Parotid gland (tissue), 1 donor: Measurements from ENCODE around the genes XKR3, SLC25A18, BCL2L13 and DGCR2.

- PRO-cap: no peak
These were observed 2925.4 kb upstream of the OR11H1 start for GRCh38 chr22:12602671-12602959.

GRCh38 chr22:16601605-16602786, 9.4 kb upstream of the CCT8L2 start:
- PRO-cap: bidirectional peak, plus-strand start at chr22:16601950, minus-strand start at chr22:16601888

DNA sequence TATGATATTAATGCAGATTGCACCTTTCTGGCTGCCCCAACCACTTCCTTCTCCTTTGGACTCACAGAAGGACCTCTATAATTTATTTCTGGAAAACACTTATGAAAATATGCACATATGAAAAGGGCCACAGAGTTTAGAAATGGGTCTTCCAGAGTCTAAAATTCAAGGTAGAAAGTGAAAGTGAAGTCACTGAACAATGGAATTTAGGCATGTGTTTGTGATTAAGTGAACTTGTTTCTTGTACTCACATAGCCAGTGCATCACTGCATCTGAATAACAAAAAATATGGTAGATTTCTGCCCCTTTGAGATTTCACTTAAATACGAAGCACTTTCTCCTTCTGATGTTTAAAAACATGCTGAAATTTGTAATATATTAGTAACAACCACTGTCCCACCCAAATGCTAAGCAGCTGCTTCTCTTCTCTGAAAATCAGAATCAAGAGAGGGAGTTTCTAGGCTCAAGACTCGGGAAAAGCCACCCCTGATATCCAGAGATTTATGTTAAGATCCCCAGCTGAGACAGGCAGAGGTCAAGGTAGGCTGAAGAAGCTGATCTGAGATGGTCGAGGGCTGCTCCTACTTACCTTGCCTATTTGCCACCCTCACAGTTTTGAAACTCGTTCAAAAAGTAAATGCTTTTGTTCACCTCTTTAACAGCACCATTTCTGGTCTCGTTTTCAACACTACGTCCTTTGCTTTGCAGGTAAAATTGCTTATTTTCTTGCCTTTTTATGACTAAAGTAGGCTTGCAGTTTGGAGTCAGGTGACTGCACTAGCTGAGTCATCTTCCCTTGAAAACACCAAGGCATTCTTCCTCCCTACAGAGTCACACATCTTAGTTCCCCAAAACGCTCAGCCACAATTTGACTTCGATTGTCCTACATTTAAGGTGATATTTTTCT, at the start of gene XKR3:
TSS of gene XKR3 (minus strand) at position 710 of the 907 bp plus-strand sequence.
- PRO-cap: no peak

GRCh38 chr22:17113572-17113957, 7.6 kb downstream of the TMEM121B start:
- PRO-cap: no peak

DNA sequence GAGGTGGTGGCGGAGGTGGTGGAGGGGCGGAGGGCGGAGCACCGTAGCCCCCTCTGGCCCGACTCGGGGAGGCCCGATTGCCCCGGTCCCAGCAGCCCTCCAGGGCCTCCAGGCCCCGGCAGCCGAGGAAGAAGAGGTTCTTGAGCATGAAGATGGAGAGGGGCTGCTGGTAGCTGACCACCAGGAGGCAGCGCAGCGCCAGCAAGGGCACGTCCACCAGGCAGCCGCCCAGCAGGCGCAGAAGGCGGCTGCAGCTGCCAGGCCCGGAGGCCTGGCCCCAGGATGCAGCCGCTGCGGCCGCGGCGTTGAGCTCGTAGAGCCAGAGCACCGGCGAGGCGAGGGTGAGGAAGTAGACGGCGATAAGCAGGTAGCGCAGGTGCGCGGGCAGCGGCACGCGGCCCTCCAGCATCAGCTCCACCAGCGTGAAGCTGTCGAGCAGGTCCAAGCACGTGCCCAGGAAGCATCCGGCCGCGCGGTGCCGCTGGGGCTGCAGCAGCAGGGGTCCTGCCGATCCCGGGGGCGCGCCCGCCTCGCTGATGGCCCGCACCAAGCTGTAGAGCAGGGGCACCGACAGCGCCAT, 1.6 kb downstream of the TMEM121B start:
- PRO-cap: no peak

DNA sequence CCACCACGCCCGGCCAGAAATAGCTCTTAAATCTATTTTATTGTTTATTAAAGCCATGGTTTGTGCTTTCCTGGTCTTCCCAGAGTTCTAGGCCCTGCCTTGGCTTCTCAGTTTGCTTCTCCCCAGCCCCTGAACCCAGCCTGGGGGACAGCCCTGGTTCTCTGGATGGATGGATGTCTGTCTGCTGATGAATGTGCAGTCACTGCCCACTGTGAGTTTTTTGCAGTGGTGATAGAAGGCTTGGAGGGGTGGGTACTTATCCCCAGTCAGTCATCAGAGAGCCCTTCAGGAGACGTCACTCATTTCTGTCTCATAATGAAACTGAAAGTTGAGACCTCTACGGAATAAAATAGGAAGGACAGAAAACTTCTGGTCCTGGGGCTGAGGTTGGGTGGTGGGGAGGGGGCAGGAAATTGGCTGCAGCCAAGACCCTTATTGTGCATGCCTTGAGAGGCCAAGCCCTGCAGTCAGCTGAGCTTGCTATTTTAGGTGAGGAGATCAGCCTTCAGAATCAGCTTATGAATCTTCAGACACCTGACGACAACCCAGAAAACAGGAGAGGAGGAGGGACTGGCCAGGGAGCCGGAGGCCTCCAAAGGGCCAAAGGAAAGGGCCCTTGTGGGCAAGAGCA, 17.7 kb upstream of the ADA2 start:
- PRO-cap: unidirectional peak, plus-strand start at position 342 of the sequence

DNA sequence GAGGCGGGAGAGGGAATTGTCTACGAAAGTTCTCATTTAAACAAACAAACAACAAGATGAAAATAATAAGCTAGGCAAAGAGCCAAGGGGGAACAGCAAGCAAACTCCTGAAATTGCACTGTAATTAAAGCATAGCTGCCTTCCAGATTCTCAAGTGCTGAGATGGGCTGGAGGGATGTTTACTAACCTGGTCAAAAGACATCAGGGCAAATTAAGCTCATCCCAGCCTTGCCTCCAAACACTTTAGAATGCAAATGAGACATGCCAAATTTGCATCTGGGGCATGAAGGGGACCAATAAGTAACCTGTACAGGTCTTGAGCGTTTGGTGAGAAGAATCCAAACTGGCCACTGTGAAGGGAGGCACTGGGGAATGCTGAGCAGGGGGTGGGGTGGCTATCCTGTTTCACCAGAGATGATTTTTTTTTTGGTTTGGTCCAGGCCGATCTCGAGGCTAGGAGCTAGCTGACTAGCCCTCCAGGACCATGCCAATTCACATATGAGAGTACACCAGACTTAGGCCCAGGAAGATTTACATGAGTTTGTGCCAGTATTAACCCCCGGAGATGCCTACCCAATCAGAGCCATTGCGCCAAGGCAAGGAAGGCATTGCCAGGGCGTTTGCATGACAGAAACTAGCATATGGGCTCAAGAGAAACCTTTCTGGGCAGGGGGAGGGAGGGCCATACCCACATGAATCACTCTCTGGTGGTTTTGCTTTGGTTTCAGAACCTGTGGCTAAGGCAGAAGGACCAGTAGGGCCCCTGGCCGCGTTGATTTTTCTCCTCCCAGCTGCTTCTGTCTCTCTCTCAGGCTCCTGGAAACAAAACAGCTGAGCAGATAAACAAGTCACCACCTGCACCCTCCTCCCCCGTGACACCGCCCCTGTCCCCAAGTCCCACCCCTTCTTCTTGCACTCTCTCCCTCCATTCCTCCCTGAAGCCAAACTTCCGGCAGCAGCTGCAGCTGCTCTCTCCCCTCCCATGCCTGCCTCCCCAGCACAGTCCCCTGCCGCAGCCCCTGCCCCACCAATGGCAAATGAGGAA, 38.6 kb upstream of the ADA2 start:
- PRO-cap: no peak

DNA sequence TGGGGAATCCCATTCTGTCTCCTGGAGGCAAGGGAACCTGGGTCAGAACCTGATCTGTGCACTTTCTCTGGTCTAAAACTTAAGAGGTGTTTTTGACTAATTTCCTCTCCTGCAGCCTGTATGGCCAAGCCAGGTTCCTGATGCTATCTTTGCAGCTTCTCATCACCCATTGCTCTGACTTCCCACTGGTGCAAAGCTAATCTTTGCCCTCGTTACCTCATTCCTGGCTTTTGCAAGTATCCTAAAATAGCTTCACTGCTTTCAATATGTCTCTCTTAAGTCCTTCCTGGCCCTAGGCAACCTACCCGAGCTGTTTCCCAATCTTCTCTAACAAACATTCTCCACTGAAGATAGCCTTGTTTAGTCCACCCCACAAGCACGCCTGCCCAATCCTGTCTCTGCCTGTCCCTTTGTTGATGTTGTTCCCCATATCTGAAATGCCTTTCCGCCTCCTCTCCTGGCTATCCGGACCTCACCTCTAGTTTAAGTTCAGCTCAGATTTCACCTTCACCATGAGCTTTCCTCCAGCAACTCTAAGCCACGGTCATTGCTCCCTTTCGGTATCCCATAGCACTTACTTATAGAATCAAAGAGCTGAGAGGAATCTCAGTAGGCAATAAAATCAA, 30.1 kb upstream of the CECR2 start:
- PRO-cap: no peak

DNA sequence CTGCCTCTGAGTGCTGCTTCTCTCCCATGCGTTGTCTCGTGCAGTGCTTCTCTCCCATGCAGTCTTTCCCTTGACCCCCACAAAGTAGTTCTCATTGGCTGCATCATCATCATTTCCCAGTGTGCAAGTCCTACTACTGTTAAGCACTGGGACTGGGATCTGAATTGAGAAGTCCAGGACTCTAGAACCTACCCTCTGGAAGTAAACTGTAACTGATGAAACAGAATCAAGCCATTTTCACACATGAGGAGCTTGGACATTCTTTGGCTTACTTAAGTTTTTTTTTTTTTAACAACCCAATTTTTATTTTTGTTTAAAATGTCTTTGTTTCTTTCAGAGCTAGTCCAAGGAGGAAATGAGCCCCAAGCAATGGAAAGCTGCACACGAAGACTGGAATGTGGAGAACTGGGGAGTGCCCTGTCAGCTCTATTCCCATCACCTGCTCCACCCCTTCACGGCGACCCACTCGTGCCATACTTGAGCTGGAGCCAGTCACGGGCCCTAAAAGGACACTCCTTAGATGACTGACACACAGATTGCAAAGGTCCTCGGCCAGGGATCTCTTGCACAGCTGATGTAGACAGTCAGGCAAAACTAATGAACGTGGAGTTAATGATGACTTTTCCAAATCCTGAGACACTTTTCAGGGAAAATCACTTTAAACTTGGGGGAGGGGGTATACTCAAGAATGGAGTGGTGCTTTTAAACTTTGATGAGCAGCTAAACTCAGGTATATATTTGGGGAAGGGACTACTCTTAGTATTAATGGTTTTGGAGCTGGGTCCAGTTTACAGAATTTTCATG, 10.6 kb upstream of the SLC25A18 start:
- PRO-cap: no peak

- PRO-cap: no peak
These were observed at the start of gene SLC25A18 for GRCh38 chr22:17562761-17563748. TSS of gene SLC25A18 (plus strand) at chr22:17563498.

DNA sequence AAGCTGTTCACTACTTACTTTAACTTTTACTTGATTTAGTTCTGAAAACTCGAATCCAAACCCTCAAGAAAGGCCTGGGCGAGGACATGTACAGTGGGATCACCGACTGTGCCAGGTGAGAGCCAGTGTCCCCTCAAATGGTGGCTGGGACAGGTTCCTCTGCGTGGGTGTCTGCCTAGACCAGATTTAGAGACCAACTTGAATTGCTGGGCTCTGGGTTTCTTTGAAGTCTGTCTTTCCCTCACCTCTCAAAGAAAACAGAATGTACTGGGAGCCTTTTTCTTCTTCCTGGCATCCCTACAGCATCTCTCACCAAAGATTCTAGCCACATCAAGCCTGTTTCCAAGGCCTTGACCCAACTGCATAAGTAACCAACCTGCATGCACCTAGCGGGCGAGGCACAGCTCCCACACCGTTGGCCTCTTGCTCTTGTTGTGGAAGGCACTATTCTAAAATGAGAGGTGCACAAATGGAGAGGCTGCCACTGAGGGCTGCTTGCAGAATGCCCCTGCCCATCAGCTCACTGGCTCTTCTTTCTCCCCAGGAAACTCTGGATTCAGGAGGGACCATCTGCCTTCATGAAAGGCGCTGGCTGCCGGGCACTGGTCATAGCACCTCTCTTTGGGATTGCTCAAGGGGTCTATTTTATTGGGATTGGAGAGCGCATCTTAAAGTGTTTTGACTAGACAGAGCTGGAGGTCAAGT, 26.4 kb downstream of the SLC25A18 start:
- PRO-cap: no peak

- PRO-cap: bidirectional peak, plus-strand start at chr22:17638781, minus-strand start at chr22:17638683
These were observed at the start of gene BCL2L13 for GRCh38 chr22:17638137-17638892. TSS of gene BCL2L13 (plus strand) at chr22:17638757.

- PRO-cap: no peak
These were observed 77.5 kb upstream of the BID start for GRCh38 chr22:17851694-17852184.

GRCh38 chr22:17893546-17894377, 119.5 kb upstream of the BID start:
- PRO-cap: no peak

DNA sequence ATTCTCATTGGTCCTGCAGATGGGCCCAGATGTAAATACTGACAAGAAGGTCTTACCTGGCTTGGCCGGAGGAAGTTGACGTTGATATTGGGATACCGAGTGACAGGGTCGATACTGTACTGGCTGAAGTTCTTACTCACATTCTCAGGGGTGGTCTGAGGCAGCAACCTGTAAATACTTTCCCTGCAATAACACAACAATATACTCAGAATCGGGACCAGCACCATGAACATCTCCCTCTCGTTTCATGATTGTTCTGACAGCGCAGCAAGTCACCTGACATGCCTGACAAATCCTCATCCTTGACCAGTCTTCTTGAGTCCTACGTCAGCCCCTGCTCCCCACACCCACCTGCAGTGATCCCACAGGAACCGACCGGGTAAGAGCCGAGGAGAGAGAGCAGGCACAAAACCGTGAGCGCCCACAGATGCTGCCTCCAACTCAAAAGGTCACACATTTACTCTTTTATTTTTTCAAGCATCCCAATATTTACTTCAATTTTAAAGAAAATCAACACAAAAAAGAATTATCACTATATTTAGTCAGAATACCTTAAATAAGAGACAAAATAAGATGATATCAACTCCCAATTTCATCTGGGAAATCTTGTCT, 121.1 kb upstream of the BID start:
- PRO-cap: no peak

DNA sequence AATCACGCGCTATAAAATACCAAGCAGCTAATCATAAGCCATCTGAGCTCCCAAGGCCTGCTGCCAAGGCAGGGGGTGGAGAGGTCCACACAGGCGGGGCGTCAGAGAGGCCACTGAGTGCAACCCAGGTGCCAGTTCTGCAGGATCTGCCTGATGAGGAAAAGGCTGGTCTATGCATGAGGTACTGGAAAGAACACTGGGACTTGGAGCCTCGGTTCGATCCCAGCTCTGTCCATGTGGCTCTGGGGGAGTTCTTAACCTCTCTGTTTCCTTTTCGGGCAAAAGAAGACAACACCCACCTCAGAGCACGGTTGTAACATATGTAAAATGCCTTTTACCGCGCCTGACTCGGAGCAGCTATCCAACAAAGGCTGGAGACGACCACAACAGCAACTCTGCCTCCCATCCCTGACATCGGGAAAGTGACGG, 71.7 kb downstream of the MICAL3 start:
- PRO-cap: no peak

DNA sequence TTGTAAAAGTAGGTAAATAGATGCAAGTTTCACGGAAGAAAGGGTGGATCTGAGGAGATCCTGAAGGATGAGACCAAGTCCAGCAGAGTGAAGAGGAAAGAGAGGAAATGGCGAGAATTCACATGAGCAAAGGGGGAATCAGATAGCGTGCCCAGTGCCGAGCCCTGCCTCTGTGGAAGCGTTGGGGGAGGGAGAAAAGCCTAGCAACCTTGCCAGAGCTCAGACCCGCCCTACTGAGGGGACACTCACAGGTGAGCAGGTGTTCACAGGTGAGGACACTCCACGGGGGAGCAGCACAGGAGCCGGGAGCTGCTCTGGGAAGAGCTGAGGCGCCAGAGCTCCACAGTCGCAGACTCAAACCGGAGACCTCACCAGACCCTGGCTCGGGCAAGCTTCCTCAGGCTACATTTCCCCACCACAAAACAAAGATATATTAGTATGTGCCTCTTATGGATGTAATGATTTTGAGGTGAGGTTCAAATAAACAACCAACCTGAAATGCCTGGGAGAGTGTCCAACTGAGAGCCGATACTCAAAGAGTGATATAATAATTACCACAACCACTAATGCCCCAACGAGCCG, 56.2 kb downstream of the MICAL3 start:
- PRO-cap: no peak

DNA sequence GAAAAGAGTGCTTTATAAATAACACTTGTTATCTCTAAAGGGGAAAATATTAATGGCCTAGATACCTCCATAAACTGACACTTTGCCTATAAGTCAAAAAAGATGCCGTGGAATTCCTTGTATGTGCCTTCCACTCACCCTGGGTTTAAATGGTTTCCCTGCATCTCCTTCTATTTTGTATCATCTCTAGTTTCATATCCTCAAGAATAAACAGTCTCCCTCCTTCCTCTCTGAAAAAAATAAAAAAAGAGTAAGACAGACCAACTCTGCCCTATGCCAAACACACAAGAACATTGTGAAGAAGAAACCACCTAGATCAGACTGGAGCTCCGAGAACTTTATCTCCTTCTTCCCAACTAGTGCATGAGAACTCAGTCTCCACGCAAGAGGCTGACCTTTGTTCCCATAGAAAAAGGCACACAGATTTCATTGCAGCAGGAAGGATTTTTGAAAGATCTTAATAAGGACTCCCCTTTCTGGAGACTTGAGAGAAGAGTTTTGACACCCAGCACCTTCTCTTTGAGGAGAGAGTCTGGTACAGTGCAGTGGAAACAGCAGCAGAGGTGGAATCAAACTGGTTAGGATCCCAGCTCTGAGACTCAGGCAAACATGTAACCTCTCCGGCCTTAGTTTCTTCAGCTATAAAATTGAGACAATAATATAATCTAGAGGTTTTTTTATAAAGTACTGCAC, 8.7 kb upstream of the PEX26 start:
- PRO-cap: no peak

GRCh38 chr22:19083113-19083719, 39.0 kb downstream of the DGCR2 start:
- PRO-cap: no peak

- PRO-cap: bidirectional peak, plus-strand start at chr22:19122647, minus-strand start at chr22:19122395
These were observed at the start of gene DGCR2 for GRCh38 chr22:19121350-19122513. TSS of gene DGCR2 (minus strand) at chr22:19122412.